Subcutaneous adipose tissue (tissue), 3 donors: ENCODE measurements around a stretch of chr19.

DNA sequence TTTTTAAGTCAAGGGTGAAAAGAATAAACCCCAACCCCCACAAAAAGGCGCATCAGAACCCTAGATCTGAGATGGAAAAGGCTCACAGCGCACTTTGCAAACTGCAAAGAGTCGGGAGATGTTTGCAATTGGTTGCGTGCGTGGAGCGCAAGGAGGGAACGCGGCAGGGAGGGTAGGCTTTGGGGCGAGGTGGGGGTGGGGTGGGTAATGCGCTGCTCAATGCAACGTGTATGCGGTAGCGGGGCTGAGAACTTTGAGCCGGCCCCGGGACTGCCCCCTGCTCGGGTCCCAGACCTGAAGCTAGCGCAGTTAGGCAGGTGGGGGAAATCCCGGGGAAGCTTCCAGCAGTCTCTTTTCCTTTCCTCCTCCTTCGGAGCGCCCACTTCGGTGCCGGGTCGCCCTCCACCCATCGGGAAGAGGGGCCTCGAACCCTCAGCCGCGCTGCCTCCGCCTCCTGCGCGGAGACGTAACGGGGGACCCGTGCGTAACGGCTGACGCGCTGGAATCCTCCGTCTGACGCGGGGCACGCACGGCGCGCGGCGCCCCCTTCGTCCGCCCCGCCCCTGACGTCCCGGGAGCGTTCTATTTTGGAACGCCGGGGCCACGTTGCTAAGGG is 1.1 kb downstream of the FOSB start:
- PRO-cap, result bidirectional peak, plus-strand start outside the sequence, minus-strand start at position 511 of the sequence
- RAMPAGE, long total RNA, 3 experiments, result no peak in any of the 3 experiments

DNA sequence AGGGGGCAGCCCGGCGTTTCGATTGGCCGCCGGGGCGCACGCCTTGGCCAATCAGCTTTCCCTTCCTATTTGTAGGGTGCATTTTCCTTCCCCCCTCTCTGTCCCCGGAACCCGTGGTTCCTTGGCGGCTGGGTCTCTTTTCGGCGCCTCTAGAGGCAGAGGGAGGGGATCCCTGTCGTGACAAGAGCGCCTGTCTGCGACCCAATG is 1.5 kb downstream of the FOSB start:
- PRO-cap, result bidirectional peak, plus-strand start at position 101 of the sequence, minus-strand start outside the sequence
- RAMPAGE, long total RNA, 3 experiments, result no peak in any of the 3 experiments

DNA sequence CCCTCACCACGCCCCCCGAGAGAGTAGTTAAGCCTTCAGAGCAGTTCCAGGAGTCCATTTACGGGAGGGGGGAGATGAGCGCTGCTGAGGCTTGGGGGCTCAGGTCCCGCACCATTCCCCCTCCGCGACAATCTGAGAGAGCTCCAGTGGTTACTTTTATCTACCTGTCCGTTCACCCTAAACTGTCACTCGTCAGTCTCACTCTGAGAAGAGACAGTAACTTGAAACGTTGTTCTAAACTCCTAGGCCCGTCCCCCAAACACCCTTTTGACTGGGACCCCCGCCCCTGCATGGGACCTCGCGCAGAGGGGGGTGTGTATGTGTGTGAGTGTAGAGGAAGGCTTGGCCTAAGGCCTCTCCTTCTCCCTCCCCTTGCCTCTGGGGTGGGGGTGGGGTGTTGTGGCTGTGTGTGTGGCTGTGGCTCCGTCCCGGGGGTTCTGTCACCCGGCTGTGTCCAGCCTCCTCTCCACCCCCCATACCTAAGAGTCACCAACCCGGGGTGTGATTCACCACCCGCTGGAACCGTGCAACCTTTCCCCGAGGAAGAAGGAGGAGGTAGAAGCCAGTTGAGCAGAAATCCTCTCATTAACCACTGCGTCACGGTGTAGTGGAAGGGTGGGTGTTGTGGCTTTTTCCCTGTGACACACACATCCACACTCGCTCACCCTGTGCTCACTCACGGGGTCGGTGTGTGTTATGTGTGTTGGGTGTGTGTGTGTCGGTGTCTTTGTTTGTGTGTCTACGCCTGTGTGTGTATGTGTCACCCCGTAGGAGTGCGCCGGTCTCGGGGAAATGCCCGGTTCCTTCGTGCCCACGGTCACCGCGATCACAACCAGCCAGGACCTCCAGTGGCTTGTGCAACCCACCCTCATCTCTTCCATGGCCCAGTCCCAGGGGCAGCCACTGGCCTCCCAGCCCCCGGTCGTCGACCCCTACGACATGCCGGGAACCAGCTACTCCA is 2.3 kb downstream of the FOSB start:
- PRO-cap, result bidirectional peak, plus-strand start at position 57 of the sequence, minus-strand start outside the sequence; unidirectional peak, minus-strand start at position 439 of the sequence
- RAMPAGE, long total RNA, 3 experiments, result no peak in any of the 3 experiments

- PRO-cap, result bidirectional peak, plus-strand start at chr19:45492878, minus-strand start at chr19:45492694; unidirectional peak, minus-strand start at chr19:45493221
- RAMPAGE, long total RNA, 3 experiments, result start-site peak on the minus strand in 1 of 3 experiments, at chr19:45493216-45493266 at its widest, 30 reads per replicate
Measured at GRCh38 chr19:45492596-45493763, 3.9 kb downstream of the RTN2 start.

GRCh38 chr19:45506386-45506665 is 953 bp upstream of the VASP start:
- PRO-cap, result bidirectional peak, plus-strand start at chr19:45506618, minus-strand start at chr19:45506569
- RAMPAGE, long total RNA, 3 experiments, result no peak in any of the 3 experiments

GRCh38 chr19:45532177-45532784 is 25.0 kb downstream of the VASP start:
- PRO-cap, result no peak
- RAMPAGE, long total RNA, 3 experiments, result no peak in any of the 3 experiments

GRCh38 chr19:45609319-45609814 is 7.4 kb upstream of the GPR4 start:
- PRO-cap, result no peak
- RAMPAGE, long total RNA, 3 experiments, result no peak in any of the 3 experiments

DNA sequence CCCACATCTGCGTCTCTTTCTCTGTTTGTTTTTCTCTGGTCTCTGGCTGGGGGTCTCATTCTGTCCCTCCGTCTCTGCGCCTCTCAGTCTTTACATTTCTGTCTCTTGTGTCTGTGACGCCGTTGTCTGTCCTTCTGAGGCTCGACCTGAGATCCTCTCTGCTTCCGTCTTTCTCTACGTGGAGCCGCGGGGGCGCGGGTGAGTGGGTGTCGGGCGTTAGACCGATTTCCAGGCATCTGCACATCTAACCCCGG is 451 bp downstream of the GIPR start:
- PRO-cap, result no peak
- RAMPAGE, long total RNA, 3 experiments, result no peak in any of the 3 experiments

DNA sequence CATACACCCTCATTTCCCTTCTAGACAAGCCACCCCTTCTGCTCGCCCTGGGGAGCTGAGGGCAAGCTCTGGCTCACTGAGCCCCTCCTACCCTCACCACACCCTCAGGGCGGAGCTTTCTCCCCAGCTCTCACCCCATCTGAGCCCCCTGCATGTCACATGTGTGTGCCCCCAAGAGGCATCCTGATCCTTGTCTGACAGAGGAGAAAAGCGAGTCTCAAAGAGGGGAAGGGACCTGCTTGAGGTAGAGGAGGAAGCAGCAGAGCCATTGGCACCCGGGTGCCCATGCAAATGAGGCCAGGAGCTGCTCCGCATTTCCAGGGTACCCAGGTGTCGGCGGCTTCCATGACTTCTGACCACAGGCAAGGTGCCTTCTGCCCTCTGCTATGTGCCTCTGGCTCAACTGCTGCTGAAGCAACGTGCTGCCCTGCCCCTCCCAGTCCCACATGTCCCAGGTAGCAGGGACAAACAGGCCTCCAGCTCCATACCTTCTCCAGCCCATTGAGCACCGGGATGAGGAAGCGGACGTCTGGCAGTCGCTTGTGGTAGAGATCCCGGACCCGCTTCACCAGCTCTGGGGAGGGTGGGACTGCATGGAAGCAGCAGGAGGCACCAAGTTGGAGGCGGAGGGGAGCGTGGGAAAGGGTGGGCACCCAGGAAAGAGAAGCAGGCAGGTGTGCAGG is 7.9 kb upstream of the RSPH6A start:
- PRO-cap, result no peak
- RAMPAGE, long total RNA, 3 experiments, result no peak in any of the 3 experiments

DNA sequence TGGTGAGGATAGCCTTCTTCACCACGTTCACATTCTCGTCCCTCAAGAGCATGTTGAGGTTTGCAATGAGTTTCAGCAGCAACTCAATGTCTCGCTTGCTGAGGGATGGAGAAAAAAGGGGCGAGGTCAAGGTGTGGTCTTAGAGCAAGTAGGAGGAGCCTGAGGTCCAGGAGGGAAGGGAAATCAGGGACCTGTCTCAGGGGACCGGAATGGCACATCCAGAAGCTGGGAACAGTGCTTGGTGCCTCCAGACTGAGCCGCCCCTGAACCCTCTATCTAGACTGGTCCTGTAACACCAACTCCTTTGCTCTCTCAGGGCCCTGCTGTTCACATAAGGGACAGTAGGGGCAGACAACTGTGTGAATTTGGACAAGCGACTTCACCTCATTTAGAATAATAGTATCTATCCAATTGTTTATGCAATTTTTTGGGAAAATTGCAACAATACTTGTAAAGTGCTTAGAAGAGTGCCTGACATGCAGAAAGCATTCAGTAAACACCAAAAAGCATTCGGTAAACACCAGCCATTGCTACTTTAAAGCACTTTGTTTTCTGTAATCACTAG is 14.1 kb downstream of the SYMPK start:
- PRO-cap, result no peak
- RAMPAGE, long total RNA, 3 experiments, result no peak in any of the 3 experiments

DNA sequence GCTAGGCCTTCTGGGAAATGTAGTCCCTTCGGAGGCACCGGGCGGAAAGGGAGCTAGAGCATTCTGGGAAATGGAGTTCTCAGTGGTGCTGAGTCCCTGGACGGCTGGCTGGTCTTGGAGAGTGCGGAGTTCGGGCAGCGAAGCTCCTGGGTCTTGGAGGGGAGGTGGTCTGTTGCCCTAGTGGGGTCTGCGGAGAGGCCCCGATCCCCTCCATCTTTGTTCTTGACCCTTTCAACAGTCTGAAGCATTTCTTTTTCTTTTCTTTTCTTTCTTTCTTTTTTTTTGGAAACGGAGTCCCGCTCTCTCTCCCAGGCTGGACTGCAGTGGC is 321 bp upstream of the SYMPK start:
- PRO-cap, result bidirectional peak, plus-strand start at position 82 of the sequence, minus-strand start outside the sequence
- RAMPAGE, long total RNA, 3 experiments, result no peak in any of the 3 experiments

GRCh38 chr19:45866583-45867436 is 2.7 kb downstream of the FOXA3 start:
- PRO-cap, result no peak
- RAMPAGE, long total RNA, 3 experiments, result no peak in any of the 3 experiments

GRCh38 chr19:45876077-45877226 is 9.5 kb downstream of the IRF2BP1 start:
- PRO-cap, result no peak
- RAMPAGE, long total RNA, 3 experiments, result no peak in any of the 3 experiments

DNA sequence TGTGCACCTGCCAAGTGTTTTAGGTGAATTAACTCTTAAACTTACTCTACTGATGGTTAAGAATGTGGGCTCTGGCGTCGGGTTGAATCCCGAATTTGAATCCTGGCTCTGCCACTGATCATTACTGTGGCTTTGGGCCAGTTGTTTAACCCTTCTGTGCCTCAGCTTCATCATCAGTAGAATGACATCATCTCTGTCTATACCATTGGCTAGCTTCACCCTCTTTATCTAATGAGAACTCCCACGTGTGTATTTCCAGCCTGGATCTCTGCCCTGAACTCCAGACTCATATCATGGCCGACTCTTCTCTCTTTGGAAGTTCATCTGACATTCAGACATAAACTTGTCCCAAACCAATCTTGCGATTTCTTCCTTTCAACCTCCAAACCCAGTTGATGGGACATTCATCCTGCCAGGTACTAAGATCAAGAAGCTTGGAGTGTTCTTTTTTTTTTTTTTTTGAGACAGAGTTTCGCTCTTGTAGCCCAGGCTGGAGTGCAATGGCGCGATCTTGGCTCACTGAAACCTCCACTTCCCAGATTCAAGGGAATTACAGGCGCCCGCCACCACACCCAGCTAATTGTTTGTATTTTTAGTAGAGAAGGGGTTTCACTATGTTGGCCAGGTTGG is 834 bp downstream of the CCDC61 start:
- PRO-cap, result no peak
- RAMPAGE, long total RNA, 3 experiments, result no peak in any of the 3 experiments

GRCh38 chr19:46131943-46132335 is 7.5 kb upstream of the IGFL3 start:
- PRO-cap, result no peak
- RAMPAGE, long total RNA, 3 experiments, result no peak in any of the 3 experiments

GRCh38 chr19:46181497-46182108 is 33.6 kb downstream of the IGFL2 start:
- PRO-cap, result no peak
- RAMPAGE, long total RNA, 3 experiments, result no peak in any of the 3 experiments

- PRO-cap, result no peak
- RAMPAGE, long total RNA, 3 experiments, result no peak in any of the 3 experiments
Measured at GRCh38 chr19:46210955-46211518, 18.5 kb upstream of the IGFL1 start.

DNA sequence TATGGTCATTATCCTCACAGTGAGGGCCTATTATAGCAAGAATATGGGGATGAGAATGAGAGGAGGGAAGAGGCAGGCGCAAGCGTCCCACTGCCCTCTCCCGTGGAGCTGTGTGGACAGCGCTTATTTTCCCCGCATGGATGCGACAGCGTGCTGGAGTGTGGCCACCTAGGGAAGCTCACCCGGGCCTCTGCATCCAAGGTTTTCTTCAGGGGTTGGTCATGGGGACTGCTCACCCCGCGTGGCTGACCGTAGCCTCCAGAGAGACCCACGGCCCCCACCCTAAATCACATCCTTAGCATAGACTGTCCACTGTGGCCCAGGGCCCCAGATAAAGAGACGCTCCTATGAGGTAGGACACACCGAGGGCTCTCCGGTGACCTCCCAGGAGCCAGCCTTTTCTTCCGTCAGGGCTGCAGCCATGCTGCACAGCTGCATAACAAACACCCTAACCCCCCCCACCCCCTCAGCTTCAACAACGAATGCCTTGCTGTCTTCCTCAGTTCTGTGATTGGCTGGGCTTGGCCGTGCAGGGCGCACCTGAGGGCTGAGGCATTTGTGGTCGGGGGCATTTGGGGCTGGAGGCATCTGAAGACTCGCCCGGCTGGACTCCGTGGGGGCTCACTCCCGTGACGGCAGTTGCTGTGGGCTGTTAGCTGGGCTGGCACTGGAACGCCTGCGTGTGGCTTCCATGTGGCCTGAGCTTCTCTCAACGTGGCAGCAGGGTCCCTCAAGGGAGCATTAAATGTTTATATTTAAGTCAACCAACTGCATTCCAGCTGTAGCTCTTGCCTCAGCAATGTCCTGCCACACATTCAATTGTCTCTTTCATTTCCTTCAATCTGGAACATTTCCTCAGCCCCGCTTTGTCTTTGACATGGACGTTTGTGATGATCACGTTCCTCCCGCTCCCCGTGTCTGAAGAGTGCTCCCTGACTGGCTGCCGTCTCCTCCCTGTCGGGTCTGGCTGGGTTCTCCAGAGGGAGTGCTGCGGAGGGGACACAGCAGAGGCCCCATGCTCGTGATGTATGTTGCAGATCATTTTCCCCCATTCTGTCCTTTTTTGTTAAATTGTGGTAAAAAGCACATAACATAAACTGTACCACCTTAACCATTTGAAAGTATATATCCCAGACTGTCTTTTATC is 21.2 kb downstream of the CCDC8 start:
- PRO-cap, result no peak
- RAMPAGE, long total RNA, 3 experiments, result no peak in any of the 3 experiments

GRCh38 chr19:46425953-46426547 is 2.7 kb downstream of the PNMA8C start:
- PRO-cap, result no peak
- RAMPAGE, long total RNA, 3 experiments, result no peak in any of the 3 experiments

- PRO-cap, result bidirectional peak, plus-strand start at chr19:46489938, minus-strand start at chr19:46489799
- RAMPAGE, long total RNA, 3 experiments, result no peak in any of the 3 experiments
Measured at GRCh38 chr19:46489415-46490279, 6.0 kb downstream of the PNMA8B start.